ENCODE measurements around the gene ATP6V0D1.

- PRO-cap, 3 experiments = no peak in any of the 3 experiments
- RAMPAGE, long total RNA = no peak
Measured at GRCh38 chr16:66926112-66926804, 923 bp upstream of the RRAD start.

- PRO-cap, 3 experiments = no peak in any of the 3 experiments
- RAMPAGE, long total RNA = no peak
Measured at GRCh38 chr16:66931787-66932447, 2.3 kb downstream of the CIAO2B start.

GRCh38 chr16:67013030-67013454 is 15.9 kb upstream of the CBFB start:
- PRO-cap, 3 experiments = peak in 1 of 3 experiments; most common plus-strand start chr16:67013365 (in 1)
- RAMPAGE, long total RNA = no peak

DNA sequence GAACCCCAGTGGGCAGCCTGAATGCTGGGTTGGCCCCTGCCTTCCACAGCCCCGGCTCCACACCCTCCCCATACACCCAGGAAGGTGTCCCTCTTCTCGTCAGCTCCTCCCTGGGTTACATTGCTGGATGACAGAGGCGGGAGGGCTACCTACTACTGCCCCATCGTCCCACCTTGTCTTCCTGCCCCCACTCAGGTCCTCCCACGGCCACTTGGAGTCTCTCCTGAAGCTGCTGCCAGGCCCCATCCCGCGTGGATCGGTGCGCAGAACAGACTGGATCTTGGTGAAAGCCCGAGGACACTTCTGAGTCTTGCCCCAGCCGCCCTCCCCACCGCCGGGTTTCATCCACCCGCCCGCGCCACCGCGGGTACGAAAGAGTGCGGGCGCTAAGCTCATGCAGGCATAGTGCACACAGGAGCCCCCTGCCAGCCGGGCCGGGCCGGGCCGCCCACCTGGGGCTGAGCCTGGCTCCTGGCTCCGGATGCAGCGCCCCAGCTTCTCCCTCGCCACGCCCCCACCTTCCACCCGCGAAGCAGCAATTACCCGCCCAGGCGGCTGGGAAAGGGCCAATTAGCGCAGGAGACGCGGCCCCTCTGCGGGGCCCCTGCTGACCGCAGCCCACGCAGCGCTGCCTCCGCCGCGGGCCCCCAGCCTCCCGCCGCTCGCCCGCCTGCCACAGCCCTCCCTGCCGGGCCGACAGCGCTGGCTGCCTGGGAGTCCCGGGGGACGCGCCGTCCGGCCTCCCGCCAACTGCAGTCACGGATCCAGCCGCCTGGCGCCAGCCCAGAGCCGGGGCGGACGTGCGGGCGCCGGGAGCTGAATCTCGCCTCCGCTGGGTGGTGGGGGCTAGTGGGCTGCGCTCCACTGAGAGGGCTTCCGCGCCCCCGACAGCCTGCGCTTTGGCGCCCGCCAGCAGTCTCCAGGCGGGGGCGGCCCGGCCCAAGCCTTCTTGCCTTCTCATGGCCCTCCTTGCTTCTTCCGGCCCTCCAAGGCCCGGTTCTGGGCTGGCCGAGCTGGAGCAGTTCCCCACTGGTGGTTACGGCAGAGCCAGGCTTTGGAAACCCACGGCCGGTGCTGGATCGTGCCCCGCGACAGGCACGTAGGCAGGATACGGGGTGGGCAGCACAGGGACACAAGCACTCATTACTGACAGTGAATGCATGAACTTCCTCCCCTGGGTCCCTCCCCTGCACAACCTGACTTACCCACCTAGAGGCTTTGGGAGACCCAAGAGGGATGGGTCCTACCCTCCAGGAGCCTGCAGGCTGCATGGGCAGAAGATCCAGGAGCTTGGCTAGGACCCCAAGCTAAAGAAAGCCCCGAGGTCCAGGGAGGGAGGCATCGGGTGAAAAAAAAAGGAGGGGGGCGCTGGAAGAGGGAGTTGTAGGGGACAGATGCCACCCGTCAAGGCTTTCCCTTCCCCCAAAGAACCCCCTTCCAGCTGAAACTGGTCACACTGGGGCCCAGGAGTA is 15.0 kb upstream of the CBFB start:
- PRO-cap, 3 experiments = no peak in any of the 3 experiments
- RAMPAGE, long total RNA = no peak

DNA sequence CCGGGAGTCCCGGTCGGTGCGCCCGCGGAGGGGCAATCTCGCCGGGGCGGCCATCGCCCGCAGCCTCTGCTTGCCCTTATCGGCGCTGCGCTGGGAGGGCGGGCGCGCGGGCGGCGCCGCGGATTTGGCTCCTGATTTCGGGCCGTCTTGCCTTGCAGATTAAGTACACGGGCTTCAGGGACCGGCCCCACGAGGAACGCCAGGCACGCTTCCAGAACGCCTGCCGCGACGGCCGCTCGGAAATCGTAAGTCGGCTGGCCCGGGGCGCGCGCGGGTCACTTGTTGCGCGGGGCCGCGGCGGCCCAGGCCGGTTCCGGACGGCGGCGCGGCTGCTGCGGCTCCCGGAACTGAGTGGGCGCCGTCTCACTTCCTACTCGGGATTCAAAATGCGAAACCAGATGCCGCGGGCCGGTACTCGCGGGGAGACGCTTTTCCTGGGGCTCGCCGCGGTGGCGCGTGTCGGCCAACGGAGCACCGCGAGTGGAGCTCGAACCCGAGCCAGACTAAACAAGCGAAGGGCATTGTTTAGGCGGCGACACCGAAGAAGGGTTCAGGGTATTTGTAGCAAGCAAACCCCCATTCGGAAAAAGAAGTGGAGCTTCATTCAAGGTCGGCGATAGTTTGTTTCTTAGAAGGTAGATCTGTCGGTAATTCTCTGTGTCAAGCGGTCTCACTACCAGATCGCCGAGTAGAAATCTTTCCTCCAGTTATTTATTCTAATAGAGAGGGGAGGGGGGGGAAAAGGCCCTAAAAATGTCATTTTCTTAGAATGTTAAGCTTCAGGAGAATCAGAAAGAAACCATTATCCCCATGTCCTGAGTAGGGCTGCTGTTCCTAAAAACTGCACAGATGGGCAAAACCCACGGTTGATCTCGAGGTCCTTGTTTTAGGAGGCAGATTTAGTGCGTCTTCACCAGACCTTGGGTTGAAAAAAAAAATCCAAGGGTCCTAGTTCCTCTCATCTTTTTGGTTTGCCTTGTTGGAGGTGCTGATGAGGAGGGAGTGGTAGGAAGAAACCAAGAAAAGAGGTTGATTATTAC is 940 bp downstream of the CBFB start:
- PRO-cap, 3 experiments = peak in 1 of 3 experiments; most common plus-strand start position 441 of the sequence (in 1); most common minus-strand start position 349 of the sequence (in 1)
- RAMPAGE, long total RNA = no peak

DNA sequence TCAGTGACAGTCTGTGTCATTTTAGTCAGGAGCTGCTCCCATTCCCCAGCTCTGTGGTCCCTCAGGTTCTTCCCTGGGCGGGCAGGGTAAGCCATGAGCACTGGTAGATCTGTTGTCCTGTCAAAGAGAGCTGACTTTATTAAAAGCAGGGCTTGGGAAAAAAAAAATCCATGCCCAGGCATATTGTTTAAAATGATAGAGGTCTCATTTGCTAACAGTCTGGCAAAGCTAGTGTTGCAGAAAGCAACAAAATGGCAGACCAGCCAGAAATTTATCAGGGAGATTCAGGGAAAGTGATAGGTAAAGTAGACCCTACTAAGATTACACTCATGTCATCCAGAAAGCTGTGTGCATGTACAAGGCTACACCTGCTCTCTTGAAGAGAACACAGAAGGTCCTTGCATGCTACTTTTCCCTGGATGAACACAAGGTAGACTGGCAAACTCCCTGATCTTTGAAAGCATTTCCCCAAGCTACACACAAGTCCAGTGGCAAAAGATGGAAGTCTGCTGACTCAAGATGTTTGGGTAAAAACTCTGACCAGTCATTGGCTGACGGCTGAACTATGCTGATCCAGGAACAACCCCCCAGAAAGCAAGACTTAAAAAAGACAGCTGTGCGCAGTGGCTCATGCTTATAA is 38.8 kb downstream of the CBFB start:
- PRO-cap, 3 experiments = no peak in any of the 3 experiments
- RAMPAGE, long total RNA = no peak

DNA sequence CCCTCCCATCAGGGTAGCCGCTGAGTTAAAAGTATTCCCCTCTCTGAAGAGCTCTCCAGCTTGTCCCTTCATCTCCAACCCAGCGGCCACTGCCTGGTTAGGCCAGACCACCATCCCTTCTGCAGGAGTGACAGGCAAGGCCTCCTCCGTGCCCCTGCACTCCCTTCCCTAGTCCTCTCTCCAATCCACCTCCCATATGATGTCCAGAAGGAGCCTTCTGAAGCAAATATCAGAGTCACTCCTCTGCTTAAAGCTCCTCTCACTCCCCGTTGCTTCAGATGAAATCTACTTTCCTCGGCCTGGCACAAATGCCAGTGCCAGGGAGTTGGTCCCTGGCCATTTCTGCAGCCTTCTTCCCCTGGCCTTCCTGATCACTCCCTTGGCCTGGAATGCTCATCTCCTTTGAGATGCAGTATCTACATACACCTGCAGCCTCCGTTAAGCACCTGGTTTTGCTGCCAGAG is 6.3 kb downstream of the MATCAP1 start:
- PRO-cap, 3 experiments = no peak in any of the 3 experiments
- RAMPAGE, long total RNA = no peak

- PRO-cap, 3 experiments = no peak in any of the 3 experiments
- RAMPAGE, long total RNA = no peak
Measured at GRCh38 chr16:67216407-67216802, 10.5 kb upstream of the TMEM208 start.

DNA sequence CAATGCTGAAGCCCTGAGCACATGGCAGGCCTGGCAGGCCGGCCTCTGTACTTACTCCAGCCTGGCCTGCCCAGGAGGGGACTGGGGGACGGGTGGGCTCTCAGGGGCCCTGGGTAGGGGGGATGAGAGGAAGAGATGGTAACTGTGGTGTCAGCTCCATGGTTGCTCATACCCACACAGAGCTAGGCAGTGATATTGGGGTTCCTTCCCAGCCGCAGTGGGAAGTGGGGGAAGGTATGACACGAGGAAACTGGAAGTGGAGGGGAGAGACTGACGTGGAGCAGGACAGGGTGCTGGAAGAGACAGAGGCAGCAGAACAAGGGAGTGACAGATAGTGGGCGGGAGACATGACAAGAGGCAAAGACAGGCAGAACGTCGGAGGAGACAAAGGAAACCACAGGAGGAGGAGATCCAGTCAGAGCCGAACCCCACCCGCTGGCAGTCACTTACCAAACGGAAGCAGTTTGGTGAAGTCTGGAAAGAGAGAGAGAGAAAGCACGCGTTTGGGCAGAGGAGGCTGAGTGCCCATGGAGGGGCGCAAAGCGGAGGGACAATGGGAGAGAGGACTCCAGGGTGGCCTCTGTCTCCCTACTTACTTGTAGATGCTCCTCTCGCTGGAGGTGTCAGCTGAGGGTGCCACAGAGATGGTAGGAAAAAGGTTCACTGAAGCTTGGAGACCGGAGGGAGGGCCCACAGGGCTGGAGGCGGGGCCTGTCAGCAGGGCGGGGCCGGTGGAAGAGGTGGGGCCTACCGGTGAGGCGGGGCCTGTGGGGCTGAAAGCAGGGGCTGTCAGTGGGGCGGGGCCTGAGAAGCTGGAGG is 9.2 kb downstream of the TMEM208 start:
- PRO-cap, 3 experiments = no peak in any of the 3 experiments
- RAMPAGE, long total RNA = no peak

DNA sequence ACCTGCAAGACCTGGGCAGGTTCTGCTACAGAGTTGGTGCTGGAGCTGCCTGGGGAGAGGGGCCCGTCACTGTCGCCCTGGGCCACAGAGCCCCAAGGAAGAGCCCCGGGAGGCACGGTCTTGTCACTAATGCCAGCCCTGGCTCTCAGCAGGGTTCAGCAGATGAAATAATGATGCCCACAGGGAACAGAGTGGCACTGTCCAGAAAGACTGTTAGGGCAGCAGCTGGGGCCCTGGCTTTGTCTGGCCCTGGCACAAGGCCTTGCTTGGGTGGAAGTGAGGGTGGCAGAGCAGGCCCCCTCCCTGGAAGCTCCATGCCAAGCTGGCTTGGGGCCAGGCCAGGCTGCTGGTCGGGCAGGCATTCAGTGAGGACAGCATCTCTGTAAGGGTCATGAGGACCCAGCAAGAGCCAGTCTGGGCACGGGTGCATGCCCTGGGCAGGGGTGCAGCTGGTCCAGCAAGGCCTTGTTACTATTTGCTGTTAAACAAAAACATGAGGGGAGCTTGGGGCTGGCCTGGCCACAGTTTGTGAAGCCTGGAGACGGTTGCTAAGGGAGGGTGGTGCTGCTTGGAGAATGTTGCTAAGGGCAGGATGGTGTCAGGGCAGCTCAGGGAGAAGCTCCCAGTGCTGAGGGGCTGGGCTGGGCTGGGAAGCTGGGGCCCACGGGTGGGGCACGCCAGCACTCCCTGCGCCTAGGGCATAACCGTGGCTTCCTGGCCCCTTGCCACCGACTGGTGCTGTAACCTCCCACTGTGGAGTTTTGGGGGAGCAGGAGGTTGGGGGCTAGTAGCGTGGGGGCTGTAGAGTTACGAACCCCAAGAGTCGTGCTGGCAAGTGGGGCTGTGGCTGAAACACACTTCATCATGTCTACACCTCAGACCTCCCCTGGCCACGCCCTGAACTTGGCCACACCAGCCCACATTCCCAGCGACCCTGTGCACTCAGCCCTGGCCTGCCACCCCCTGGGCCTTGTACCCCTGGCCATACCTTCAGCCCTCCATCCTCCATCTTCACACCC is 1.8 kb downstream of the TPPP3 start:
- PRO-cap, 3 experiments = no peak in any of the 3 experiments
- RAMPAGE, long total RNA = no peak

DNA sequence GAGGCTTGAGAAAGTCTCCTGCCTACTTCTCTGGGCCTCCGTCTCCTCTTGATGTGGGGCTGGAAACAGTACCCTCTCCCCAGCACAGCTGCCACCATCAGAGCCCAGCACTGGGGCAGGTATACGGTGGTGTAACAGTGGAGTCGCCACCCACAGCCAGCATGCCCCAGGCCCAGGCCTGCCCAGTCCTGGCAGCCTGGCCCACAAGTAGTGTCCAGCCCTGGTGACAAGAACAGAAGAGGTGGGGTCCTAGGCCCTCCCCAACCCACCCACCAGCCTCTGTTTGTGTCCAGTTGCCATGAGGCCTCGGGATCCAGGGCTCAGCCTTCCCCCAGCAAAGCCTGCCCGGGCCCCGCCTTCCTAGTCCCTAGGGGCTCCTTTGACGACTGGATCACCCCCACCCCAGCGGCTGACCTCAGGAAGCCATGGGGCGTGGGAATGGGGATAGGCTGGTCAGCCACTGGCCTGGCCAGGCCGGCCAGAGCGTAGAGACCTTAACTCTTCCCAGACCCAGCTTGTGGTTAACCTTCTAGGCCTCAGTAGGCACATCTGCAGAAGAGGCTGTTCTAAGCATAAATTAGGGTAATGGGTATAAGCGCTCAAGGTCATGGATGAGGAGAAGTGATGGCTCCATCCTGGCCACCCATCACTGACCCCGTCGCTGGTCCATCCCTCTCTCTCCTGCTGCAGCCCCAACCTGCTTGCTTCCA is 4.1 kb upstream of the TPPP3 start:
- PRO-cap, 3 experiments = no peak in any of the 3 experiments
- RAMPAGE, long total RNA = no peak

- PRO-cap, 3 experiments = no peak in any of the 3 experiments
- RAMPAGE, long total RNA = no peak
Measured at GRCh38 chr16:67421953-67422152, 5.6 kb upstream of the ZDHHC1 start.

GRCh38 chr16:67431878-67432912 is 1.3 kb downstream of the HSD11B2 start:
- PRO-cap, 3 experiments = no peak in any of the 3 experiments
- RAMPAGE, long total RNA = no peak

GRCh38 chr16:67435494-67436242 is 4.7 kb downstream of the HSD11B2 start:
- PRO-cap, 3 experiments = no peak in any of the 3 experiments
- RAMPAGE, long total RNA = no peak

DNA sequence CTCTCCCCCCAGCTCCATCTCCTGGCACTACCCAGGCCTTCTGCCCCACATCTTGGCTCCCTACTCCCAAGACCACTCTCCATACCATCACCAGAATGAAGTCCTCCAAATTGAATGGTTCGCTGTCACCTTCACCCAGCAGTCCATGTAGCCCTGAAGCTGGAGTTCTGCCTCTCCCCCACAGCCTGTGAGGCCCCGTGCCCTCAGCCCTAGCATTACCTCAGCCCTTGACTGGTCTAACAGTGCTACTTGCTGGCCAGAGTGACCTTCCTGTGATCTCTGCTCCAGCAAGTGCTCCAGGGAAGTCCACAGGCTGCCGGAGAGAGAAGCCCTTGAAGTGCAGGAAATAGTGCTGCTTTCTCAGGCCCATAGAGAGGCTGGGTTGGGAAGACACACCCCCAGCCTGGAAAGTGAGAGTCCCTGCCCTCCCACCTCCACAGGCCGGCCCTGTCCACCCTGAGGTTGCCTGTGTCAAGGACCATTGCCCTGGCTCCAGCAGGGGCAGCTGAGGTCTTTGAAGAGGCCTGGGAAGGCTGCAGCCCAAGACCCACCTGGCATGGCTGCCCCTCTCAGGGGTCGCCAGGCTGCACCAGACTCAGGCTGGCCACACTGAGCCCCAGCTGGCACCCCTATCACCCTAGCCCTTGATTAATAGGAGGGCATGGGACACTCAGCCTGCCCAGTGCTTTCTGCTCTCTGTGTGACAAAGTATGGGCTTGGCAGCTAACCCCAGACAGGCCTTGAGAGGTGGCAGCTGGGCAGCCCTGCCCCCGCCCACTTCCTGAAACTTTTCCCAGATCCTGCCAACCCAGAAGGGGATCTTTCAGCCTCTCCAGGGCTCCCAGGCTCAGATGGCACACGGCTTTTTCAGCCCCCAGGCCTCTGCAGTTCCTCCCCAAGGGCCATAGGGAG is 21.8 kb downstream of the ATP6V0D1 start:
- PRO-cap, 3 experiments = no peak in any of the 3 experiments
- RAMPAGE, long total RNA = no peak

DNA sequence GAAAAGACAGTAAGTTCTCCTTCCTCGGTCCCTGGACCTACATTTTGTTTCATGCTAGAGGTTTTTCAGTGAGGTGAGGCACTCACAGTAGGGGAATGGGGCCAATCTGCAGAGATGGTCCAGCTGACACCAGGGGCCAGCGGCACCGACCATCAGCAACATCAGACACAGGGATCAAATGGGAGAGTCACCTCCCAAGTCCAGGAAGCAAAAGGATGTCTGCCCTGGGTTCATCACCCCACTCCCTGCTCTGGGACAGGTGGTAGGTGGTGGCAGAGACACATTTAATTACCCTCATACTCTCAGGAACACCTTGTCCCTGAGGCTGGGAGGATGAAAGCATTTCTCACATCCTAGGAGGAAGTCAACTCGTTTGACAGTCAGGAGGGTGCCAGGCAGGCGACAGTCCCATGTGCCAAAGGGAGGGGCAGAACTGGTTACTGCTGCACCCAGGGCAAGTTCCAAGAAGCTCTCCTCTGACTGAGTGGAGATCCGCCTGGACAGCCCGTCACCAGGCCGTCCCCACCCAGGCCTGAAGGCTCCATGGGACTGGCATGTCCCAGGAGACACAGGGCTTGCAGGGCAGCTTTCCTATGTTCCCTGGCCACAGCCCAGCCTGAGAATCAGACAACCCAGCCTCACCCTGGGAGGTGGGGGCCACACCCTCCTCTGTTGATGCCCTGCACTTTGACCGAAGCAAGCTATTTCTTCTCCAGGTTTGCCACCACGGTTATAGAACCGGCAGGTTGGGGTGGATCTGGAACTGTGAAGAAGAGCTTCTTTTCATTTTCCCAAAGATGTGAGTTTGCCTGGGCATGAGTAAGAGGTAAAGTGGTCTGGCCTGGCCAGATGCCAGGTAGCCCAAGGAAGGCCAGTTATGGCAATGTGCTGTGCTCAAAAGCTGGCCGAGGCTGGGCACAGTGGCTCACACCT is 19.1 kb downstream of the ATP6V0D1 start:
- PRO-cap, 3 experiments = no peak in any of the 3 experiments
- RAMPAGE, long total RNA = no peak

DNA sequence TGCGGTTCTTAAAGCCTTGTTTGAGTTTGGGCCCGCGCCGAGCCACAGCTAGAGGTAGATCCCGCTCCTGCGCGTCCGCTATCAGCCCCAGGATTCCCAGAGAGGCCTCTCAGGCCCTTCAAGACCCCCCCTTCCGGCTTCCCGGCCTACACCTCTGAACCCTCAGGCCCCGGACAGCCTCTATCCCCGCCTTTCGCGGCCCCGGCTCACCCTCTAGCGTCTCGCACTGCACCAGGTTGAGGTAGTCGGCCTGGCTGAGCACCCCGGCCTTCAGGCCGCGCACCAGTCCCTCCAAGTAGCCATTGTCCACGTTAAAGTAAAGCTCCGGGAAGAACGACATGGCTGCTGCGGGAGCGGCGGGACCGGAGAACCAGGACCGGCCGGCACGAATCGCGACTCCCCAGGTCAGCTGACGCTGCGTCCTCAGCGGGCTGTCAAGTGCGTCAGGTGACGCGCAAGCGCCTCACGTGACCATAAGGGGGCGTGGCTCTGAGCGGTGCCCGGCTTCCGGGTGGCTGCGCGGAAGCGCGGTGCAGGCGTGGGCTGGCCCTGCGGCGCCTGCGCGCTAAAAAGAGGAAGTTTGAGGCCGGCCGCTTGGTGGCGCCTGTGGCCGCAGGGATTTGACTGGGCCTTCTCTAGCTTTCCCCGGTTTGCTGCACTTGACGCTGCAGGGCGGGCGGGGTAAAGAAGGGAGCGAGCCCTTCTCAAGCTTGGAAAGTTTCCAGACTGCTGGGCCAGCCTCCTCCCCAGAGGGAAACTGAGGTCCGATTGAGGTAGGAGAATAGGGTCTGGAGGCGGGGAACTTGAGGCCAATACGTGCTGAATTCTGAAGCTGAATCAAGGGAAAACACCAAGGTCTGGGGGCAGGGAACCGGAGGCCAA is at the start of gene ATP6V0D1:
Gene ATP6V0D1 (minus strand): TSS at position 411 of the 882 bp plus-strand sequence.
- PRO-cap, 3 experiments = peak in 3 of 3 experiments; most common plus-strand start position 658 of the sequence (in 3); most common minus-strand start position 399 of the sequence (in 2)
- RAMPAGE, long total RNA = start-site peak on the minus strand centred at position 390 of the sequence, 59 bp wide, 349 and 264 reads in 2 replicates; start-site peak on the plus strand centred at position 619 of the sequence, 88 bp wide, 36 and 20 reads in 2 replicates

- PRO-cap, 3 experiments = no peak in any of the 3 experiments
- RAMPAGE, long total RNA = no peak
Measured at GRCh38 chr16:67534834-67535669, 6.4 kb downstream of the RIPOR1 start.

DNA sequence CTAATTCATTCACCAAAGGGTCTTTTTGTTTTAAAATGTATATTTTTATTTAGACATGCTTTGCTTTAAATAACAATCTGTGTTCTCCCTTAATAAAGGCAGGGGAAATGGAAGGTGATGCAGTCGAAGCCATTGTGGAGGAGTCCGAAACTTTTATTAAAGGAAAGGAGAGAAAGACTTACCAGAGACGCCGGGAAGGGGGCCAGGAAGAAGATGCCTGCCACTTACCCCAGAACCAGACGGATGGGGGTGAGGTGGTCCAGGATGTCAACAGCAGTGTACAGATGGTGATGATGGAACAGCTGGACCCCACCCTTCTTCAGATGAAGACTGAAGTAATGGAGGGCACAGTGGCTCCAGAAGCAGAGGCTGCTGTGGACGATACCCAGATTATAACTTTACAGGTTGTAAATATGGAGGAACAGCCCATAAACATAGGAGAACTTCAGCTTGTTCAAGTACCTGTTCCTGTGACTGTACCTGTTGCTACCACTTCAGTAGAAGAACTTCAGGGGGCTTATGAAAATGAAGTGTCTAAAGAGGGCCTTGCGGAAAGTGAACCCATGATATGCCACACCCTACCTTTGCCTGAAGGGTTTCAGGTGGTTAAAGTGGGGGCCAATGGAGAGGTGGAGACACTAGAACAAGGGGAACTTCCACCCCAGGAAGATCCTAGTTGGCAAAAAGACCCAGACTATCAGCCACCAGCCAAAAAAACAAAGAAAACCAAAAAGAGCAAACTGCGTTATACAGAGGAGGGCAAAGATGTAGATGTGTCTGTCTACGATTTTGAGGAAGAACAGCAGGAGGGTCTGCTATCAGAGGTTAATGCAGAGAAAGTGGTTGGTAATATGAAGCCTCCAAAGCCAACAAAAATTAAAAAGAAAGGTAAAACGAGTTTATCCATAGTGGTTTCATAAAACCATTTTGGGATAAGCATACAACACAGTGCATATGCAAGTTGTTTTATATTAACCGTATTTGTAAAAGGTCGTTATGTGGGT is 33.9 kb upstream of the CARMIL2 start:
- PRO-cap, 3 experiments = no peak in any of the 3 experiments
- RAMPAGE, long total RNA = no peak

DNA sequence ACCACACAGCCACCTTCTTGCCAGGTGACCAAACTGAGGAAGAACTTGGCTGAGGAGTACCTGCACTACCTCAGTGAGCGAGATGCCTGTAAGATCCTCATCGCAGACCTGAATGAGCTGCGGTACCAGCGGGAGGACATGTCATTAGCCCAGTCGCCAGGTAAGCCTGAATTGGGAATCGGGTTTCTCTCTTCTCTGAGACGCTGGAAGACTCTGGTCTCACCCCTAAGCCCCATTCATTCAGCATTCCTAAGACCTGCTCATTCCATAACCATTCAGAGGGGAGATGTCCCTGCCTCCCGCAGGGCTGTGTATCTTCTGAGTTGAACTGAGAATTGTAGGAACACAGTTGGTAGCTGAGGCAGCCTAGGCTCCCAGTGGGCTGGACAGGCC is 17.0 kb upstream of the THAP11 start:
- PRO-cap, 3 experiments = no peak in any of the 3 experiments
- RAMPAGE, long total RNA = no peak

Measured in cerebellum (tissue), 5 donors.